Daoy (cell line): ENCODE measurements around a stretch of chr1.

DNA sequence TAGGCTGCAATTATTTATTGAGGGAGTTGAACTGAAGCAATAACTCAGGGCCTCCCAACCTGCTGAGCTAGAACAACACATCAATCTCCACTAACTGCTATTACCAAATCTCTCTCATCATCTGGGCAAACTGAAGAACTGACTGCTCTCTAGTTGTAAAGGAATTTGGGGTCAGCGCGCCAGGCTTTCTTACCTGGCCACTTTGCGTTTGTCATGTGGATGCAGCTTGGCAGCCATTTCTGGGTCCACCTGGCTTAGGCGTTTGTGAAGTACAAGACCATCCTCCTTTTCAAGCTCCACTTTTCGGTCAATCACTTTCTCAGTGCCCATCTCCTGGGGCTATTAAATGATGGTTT lies 30.8 kb downstream of the TRIT1 start:
- RAMPAGE, long total RNA, result no peak

- RAMPAGE, long total RNA, result no peak
These were observed 27.1 kb downstream of the CAP1 start for GRCh38 chr1:40067561-40068135.

- RAMPAGE, long total RNA, result no peak
These were observed 471 bp upstream of the PPT1 start for GRCh38 chr1:40097529-40097916.

GRCh38 chr1:40254975-40255782 lies 2.9 kb upstream of the ZMPSTE24 start:
- RAMPAGE, long total RNA, result no peak

DNA sequence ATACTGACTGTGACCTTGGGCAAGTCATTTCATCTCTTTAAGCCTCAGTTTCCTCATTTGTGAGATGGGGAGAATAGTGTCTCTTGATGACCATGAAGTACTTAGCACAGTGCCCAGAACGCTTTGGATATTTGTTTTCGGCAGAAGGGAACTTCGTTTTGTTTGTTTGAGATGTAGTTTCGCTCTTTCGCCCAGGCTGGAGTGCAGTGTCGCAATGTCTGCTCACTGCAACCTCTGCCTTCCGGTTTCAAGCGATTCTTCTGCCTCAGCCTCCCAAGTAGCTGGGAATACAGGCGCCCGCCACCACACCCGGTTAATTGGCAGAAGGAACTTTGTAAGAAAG lies 22.0 kb upstream of the COL9A2 start:
- RAMPAGE, long total RNA, result no peak

DNA sequence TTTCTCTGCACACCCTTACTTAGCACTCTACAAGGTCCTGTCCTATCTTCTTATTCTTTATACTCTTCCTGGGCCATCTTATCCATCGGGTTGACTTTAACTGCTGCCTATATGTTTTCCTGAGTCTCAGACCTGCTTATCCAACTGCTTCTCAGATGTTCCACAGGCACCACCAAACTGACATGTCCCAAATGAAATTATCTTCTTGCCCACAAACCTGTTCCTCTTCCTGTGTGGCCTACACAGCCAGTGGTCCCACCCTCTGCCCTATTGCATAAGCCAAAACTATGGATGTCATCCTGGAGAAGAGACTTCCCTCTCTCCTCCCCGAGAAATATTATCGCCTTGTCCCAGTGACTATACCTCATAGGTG lies 22.8 kb upstream of the COL9A2 start:
- RAMPAGE, long total RNA, result no peak

- RAMPAGE, long total RNA, result no peak
These were observed 25.0 kb upstream of the COL9A2 start for GRCh38 chr1:40341898-40342675.

DNA sequence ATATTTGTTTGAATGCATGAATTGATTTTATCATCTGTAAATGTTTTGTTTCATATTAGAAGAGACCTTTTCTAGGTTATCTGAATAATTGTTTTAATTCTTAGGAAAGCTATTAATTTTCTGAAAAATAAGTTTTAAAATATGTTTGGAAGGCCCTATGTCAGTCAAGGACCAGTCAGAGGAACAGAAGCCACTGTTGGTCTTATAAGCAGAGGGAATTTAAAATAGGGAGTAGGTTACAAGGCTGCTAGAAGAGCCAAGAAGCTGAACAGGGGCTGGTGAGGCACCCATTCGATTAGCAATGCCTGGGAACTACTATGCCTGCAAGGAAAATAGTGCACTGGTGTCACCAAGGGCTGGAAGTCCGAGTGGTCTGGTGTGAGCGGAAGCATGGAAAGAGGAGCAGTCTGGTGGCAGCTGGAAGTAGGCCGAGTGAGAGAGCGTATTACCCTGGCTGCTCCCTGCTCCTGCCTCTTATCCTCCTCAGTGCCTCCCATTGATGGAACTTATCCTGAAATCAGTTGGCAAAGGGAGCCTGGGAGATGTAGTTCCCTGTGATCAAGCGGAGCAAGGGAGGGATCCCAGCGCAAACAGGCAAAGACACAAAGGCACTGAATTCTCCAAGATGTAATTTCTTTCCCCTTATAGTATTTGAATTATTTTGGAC lies 9.5 kb downstream of the SMAP2 start:
- RAMPAGE, long total RNA, result no peak

DNA sequence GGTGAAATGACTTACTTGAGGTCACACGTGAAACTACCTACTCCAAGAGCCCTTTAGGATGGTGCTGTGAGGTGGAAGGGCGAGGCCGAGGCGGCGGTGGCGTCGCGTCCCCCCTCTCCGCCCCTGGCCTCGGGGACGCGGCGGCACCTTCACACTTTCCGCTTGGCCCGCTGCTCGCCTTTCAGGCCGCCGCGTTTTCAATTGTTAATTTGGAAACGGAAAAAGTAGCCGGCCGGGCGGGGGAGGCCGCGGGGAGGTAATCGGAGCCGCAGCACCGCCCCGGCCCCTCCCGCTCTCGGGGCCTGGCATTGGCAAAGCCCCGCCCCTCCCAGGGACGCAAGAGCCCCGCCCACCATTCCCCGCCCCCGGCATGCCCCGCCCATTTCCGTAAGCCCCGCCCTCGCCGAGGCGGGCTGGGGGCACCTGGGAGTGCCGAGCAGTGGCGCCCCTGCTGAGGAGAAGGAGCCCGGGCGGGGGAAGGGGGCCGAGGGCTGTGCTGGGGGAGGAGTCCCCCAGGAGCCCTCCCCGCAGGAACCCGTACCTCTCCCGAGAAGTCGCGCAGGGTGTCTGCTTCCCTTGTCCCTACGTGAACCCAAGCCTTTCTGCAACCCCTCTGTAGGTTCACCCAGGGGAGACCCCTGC lies 18.7 kb downstream of the KCNQ4 start:
- RAMPAGE, long total RNA, result no peak

GRCh38 chr1:40988947-40989462 lies 9.5 kb downstream of the CTPS1 start:
- RAMPAGE, long total RNA, result no peak

GRCh38 chr1:41113154-41113584 lies 91.6 kb upstream of the SLFNL1 start:
- RAMPAGE, long total RNA, result no peak

- RAMPAGE, long total RNA, result no peak
These were observed 101.7 kb downstream of the EDN2 start for GRCh38 chr1:41382748-41383194.

- RAMPAGE, long total RNA, result no peak
These were observed 96.8 kb downstream of the EDN2 start for GRCh38 chr1:41387638-41388148.

- RAMPAGE, long total RNA, result no peak
These were observed 65.1 kb downstream of the EDN2 start for GRCh38 chr1:41419416-41419753.

DNA sequence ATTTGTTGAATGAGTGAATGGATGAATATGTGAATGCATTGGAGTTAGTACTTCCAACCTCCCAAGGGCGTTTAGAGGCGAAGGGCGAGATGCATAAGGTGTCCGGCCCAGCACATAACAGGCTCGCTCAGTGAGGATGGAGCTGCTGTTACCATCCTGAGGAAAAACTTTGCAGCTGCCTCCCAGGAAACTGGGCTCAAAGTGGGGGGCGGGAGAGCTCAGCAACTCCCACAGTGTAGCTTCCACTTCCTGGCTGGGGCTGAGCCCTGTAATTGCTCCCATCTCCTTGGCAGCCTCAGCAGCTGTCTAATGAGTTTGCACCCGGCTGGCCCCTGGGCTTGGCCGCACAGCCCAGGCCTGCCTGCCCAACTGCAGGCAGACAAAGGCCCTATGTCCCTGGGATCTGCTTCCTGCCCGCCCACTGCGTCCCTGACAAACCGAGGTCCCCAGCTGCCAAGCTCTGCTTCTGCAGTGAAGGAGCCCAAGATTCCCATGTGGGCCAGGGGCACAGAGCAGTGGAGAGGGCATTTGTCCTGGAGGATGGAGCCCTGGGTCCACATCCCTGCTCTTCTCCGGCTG lies 30.1 kb downstream of the EDN2 start:
- RAMPAGE, long total RNA, result no peak

DNA sequence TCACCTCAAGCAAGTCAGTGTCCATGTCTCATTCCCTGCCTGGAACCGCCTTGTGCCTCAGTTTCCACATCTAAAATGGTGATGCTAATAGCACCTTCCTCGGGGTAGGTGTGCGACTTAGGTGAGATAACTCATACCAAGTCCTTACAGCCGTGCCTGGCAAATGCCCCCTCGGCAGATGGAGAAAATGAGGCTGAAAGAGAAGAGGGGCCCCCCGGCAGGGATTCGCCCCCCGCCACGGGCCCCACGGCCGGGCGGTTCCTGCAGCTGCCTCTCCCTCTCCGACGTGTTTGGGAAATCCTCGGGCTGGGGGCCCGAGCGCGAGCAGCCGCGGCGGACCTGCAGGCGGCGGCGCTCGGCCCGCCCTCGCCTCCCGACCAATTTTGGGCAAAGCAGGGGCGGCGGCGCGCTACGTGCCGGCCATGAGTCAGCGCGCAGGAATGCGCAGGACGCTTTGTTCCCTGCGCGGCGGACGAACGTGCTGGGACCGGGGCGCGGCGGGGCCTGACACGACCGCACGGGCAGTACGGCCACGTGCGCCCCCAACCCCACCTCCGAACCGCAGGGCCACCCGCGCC lies 11.6 kb upstream of the EDN2 start:
- RAMPAGE, long total RNA, result no peak

DNA sequence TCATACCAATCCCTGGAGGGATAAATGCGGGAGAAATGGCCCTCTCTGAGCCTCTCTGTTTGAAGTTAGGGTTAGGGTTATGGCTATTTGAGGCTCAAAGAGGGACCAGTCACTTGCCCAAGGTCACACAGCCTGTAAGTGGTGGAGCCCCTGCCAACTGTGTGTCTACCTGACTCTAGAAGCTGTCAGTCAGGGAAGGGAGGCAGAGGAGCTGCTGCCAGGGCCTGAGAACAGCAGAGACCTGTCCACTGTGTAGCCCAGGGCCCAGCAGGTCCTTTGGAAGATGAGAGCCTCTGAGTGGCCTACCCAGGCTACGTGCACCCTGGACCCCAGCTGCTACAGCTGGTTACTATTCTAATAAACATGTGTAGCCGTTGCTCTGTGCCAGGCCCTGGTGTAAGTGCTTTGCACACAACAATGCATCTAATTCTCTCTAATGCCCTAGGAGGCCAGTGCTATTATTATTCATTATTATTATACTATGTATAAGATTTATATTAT lies 15.1 kb upstream of the EDN2 start:
- RAMPAGE, long total RNA, result no peak

GRCh38 chr1:41583071-41583918 lies 98.8 kb upstream of the EDN2 start:
- RAMPAGE, long total RNA, result no peak

DNA sequence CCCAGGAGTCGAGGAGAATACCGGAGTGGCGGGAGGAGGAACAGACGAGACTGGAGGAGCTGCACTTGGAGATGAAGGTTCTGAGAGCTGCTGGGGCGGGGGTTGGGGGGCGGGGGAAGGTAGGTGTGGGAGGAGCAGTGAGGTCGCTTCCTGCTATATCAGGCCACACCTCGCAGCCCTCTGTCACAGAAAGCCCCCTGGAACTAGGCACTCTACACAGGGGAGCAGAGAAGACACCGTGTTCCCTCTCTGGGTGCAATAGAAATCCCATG lies 155.6 kb upstream of the EDN2 start:
- RAMPAGE, long total RNA, result no peak

GRCh38 chr1:41916969-41917412 lies 1.7 kb downstream of the HIVEP3 start:
- RAMPAGE, long total RNA, result no peak